Helper T cell (primary cell): ENCODE data around the gene TEX28.

DNA sequence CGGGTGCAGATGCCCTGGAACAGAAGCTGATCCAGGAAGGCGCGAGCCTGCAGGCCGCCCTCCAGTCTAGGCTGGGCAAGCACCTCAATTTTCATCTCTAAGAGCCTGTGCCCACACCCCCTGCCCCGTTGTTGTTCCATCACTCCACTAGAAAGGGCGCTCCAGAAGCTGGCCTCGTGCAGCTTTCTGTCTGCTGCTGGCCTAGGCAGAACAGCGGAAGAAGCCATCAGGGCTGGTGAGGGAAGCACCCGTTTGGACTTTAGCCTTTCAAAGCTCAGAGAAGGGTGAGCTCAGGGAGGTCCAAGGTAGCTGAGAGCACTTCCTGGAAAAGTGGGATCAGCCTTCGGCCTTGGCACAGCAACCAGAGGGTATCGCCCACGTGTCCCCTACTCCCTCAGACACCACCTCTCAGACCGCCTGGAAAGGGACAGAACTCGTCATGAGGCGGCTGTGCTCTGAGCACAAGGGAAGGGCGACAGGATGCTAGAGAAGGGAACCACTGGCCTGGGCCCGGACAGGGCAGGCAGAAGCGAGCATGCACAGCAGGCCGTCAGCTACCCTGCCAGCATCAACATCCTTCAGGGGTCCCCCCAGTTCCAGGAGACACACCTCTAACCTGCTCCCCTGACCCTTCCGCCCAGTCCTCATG is 11.5 kb downstream of the SLC6A8 start:
- PRO-cap, 2 experiments = no peak in any of the 2 experiments

GRCh38 chrX:153703704-153704496 is 16.2 kb downstream of the SLC6A8 start:
- PRO-cap, 2 experiments = no peak in any of the 2 experiments

DNA sequence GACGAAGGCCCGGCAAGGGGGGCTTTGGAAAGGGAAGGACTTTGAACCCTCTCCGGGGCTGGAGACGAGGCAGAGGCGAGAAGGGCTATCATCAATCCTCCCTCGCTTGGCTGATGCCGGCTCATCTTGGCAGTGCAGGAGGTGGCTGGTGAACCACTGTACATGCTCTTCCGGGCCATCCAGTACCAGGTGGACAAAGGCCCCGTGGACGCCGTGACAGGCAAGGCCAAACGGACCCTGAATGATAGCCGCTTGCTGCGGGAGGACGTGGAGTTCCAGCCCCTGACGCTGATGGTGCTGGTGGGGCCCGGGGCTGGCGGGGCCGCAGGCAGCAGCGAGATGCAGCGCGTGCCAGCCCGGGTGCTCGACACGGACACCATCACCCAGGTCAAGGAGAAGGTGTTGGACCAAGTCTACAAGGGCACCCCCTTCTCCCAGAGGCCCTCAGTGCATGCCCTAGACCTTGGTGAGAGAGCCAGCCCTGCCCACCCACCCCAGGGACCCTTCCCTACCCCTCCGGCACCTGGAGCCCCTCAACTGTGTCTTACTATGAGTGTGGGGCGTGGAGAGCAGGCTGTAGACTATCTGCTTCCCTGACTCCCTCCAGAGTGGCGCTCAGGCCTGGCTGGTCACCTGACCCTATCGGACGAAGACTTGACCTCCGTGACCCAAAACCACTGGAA is 5.0 kb upstream of the SRPK3 start:
- PRO-cap, 2 experiments = no peak in any of the 2 experiments

GRCh38 chrX:153824370-153824632 is 6.0 kb downstream of the PDZD4 start:
- PRO-cap, 2 experiments = no peak in any of the 2 experiments

GRCh38 chrX:153882609-153883732 is 3.0 kb downstream of the L1CAM start:
- PRO-cap, 2 experiments = no peak in any of the 2 experiments

GRCh38 chrX:153885370-153886022 is 477 bp downstream of the L1CAM start:
- PRO-cap, 2 experiments = no peak in any of the 2 experiments

- PRO-cap, 2 experiments = no peak in any of the 2 experiments
These were observed 3.1 kb downstream of the NAA10 start for GRCh38 chrX:153931625-153932337.

GRCh38 chrX:153942700-153943132 is 1.7 kb downstream of the RENBP start:
- PRO-cap, 2 experiments = no peak in any of the 2 experiments

- PRO-cap, 2 experiments = no peak in any of the 2 experiments
These were observed 1.1 kb downstream of the RENBP start for GRCh38 chrX:153943287-153943754.

DNA sequence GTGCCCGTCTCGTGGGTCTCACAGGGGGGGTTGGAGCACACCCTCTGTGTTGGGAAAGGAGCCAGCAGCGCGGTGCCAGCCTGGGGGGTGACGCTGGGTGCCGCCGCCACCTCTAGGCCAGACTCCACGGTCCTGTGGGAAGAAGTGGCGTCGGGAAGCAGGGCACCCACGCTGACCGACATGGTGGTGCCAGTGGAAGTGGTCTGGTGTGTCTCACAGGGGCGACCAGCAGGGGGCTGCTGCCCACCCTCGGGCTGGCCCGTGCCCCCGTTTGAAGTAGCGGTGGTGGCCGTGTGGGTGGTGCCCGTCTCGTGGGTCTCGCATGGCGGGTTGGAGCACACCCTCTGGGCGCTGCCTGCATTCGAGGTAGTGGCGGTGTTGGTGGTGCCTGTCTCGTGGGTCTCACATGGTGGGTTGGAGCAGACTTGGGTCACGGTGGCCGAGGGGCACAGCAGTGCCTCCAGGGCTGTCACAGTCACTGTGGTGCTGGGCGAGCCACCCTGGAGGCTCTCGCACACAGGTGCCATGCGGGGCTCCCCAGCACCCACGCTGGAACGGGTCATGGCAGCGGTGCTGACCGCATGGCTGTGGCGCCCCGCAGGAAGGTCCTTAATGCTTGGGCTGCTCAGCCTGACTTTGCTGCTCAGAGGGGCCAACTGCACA is 9.8 kb upstream of the RENBP start:
- PRO-cap, 2 experiments = no peak in any of the 2 experiments

- PRO-cap, 2 experiments = peak in 2 of 2 experiments; most common plus-strand start chrX:153969051 (in 1); most common minus-strand start chrX:153968896 (in 2)
These were observed 3.2 kb downstream of the HCFC1 start for GRCh38 chrX:153968009-153969289.

- PRO-cap, 2 experiments = peak in 1 of 2 experiments; most common plus-strand start chrX:153985590 (in 1); most common minus-strand start chrX:153985470 (in 1)
These were observed 12.8 kb downstream of the TMEM187 start for GRCh38 chrX:153985002-153986059.

- PRO-cap, 2 experiments = no peak in any of the 2 experiments
These were observed 402 bp downstream of the IRAK1 start for GRCh38 chrX:154019381-154019619.

- PRO-cap, 2 experiments = no peak in any of the 2 experiments
These were observed 2.9 kb downstream of the MECP2 start for GRCh38 chrX:154094487-154095176.

DNA sequence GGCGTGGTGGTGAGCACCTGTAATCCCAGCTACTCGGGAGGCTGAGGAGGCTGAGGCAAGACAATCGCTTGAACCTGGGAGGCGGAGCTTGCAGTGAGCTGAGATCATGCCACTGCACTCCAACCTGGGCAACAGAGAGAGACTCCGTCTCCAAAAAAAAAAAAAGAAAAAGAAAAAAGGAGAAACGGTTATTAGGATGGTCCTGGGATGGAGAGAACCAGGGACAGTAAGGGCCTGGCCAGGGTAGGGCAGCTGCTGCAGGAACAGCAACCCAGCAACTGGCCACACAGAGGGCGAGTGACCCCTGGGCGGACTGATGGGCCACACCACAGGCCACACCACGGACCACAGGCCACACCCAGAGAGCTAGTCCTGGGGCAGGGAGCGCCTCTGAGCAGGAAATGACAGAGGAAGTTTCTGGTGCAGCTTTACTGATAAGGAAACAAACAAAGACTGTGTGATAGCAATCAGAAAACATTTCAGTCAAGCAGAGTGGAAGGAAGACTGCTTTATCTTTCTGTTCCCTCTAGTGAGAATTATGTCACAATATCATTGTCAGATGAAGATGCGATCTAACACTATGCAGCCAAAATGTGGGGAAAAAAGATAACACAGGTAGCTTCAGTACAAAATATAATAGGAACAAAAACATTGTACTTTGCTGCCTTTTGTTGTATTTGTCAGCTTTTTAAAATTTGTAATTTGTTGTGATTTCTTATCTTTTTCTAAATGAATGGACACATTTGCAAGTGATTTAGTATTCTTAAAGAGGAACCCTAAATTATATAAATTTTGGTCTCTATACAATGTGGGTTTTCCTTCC is 20.2 kb upstream of the OPN1LW start:
- PRO-cap, 2 experiments = peak in 2 of 2 experiments; most common plus-strand start position 478 of the sequence (in 2)

DNA sequence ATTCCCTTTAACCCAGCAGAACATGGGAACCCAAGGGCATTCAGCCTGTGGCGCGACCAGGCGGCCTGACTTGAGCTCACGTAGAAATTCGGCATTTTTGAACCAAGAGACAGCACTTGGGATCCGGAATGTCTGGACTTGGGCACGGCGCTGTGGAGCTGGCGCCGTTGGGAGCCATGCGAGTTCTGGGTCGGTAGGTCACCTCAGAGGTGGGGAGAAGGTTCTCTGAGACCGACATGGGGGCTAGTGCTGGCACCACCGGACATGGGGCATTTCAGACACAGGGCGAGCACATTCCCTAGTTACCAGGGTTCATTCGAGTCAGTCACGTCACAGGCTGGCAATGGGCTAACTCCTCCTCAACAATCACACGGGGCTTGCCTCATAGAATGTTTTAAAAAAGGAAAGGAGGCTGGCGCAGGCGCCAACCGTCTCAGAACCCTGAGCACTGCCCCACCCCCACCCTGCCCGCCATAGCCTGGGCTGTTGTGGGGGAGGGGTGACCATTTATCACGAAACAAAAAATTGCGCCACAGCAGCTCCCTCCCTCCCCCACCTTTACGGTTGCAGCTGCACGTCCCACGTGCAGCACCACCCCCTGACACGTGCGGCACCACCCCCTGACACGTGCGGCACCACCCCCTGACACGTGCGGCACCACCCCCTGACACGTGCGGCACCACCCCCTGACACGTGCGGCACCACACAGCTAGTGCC is at the start of gene TEX28:
Gene TEX28 (minus strand): TSS at position 297 of the 717 bp plus-strand sequence.
- PRO-cap, 2 experiments = no peak in any of the 2 experiments

DNA sequence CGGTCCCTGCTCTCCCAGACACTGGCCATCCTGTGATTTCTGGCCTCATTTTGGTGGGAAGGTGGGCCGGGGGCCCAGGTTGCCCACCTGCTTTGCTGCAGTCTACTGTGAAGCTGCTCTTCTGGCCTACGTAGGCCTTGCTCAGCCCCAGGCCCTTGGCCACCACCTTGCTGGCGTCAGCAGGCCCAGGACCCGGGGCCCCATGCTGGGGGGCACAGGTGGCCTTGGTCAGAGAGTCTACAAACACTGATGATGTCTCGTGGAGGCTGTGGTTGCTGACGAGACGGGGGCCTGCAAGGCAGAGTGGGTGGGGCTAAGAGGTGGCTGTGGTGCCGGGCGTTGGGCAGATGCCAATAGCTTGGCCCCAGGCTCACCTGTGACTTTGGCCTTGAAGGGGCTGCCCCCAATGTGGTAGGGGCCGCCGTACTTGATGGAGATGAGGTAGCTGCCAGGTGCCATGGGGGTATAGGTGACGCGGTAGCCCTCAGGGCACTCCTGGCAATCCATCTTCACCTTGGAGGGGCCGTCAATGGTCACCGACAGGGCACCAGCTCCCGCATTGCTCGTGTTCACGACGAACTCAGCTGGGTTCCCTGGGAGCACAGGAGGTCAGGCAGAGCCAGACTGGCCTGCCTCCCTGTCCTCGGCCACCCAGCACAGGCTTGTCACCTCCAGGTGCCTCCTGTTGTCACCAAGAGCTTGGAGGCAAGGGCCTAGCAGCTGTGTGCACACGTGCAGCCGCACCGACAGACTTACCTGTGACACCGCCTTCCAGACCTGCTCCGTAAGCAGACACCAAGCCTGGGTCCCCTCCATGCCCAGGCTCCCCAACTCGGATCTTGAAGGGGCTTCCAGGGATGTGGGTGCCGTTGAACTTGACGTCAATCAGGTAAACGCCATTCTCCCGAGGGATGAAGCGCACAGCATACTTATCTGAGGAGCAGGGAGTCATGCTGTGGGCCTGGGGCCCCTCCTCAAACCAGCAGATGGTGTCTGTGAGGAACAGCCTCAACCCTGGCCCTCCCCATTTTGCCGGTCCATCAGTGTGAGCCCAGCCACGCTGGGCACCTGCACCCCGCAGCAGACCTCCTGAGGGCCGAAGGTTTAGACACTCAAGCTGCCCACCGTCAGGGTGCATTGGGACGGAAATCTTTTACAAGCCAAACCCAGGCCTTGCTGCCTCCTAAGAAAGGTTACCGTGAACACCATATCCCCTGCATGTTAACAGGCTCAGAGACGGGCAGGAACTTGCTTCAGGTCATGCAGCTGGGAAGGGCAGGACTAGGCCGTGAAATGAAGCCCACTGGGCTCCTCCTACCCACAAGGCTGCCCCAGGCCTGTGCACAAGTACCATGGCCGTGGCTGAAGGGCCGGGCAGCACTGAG is 24.7 kb downstream of the FLNA start:
- PRO-cap, 2 experiments = no peak in any of the 2 experiments

DNA sequence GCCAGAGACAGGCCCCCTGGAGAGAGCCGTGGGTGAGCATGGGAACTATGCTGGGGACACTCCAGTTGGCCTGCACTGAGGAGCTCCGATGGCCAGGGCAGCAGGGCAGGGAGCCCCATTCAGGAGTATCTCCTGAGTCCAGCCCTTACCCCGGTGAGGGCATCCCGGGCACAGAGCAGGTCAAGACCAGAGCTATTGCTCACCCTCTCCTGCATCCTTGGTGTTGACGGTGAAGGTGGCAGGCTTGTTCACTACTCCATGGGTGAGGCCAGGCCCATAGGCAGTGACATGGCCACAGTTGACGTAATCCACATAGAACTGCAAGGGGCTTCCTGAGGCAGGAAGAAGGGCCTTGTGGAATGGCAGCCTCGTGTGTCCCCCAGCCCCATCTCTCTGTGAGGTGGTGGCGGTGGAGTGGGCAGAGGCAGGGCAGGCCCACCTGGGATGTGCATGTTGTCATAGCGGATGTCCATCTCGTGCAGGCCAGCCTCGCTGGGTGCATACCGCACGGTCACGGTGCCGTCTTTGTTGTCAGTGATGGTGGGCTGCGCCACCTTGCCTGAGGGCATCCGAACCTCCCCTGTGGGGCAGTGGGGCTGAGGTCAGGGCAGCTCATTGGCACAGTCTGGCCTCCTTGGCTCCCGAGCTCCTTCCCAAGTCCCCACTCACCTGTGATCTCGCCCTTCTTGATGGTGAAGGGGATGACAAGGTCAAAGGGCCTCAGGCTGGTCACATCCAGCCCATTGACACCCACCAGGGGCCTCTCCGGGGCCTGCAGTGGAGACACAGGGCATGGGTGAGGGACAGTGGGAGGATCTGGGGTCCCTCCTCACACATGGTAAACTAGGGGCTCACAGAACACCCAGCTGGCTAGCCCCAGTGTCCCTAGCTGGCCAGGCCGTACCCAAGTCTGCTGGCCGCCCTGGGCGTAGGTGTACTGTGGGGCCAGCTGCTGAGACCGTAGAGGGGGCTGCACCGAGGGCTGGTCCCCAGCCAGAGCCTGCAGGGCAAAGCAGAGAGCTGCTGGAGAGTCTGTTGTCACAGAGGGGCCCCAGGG is 20.4 kb downstream of the FLNA start:
- PRO-cap, 2 experiments = no peak in any of the 2 experiments

- PRO-cap, 2 experiments = no peak in any of the 2 experiments
These were observed 12.3 kb downstream of the FLNA start for GRCh38 chrX:154361877-154362761.

- PRO-cap, 2 experiments = no peak in any of the 2 experiments
These were observed 2.3 kb downstream of the EMD start for GRCh38 chrX:154381124-154381994.